AG09309 (cell line): Measurements from ENCODE around the genes AAGAB and CLN6.

GRCh38 chr15:67161761-67162142 is 92.7 kb downstream of the AAGAB start:
- RRBS, result no CpG with 5 or more reads among the region's 4 CpGs

GRCh38 chr15:67181106-67181832 is 73.2 kb downstream of the AAGAB start:
- RRBS, result no CpG with 5 or more reads among the region's 18 CpGs

- RRBS, result no CpG with 5 or more reads among the region's 15 CpGs
Measured at GRCh38 chr15:67185636-67186851, 68.4 kb downstream of the AAGAB start.

DNA sequence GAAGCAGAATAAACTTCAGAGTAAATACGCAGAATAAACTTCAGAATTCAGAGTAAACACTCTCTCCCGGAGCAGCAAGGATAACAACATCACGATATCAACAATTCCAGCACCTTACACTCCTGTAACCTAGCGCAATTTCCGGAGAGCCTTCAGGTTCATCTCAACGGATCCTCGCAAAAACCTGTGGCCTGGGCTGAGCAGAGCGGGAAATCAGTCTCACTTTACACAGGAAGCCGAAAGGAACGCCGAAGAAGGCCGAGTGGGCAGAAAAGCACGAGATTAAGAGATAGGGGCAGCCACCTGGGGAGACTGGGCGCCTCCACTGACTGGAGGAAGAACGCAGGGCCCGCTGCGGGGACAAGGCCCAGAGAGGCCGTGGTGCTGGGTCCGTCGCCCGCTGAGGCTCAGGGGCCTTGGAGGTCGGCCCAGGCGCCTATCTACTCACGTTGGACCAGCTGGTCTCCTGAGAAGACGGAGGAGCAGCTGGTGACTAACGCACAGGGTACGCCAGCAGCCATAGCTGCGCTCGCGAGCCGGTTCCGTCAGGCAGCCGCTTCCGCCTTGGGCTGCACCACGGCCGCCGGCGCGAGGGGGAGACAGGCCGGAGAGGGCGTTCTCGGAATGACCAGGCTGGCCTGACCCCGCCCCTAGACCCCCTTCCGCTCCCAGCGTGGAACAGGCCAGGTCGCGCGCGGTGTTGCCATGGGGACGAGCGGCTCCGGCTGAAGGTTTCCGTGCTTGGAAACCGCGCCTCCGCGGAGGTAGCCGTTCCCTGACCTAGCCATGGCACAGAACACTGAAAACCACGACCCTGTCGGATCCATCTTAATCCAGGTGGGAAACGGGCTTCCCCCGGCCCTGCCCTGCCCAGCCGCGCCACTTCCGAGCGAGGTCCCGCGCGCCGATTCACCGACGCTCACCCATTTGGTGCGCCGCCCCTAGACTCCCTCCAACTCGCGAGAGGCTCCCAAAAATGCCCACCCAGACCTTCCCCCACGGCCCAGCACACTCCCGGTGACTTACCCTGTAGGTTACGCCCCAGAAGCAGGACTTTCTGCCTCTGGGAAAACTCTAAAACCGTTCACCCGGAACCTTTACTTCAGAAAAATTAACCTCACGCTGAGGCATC is at the start of gene AAGAB:
Gene AAGAB (minus strand): TSS at position 551 of the 1,132 bp plus-strand sequence.
- RRBS, result 2% methylated on average over 23 of the region's 82 CpGs

GRCh38 chr15:67706139-67706631 is 119.1 kb upstream of the SKOR1 start:
- RRBS, result no CpG with 5 or more reads among the region's 3 CpGs

DNA sequence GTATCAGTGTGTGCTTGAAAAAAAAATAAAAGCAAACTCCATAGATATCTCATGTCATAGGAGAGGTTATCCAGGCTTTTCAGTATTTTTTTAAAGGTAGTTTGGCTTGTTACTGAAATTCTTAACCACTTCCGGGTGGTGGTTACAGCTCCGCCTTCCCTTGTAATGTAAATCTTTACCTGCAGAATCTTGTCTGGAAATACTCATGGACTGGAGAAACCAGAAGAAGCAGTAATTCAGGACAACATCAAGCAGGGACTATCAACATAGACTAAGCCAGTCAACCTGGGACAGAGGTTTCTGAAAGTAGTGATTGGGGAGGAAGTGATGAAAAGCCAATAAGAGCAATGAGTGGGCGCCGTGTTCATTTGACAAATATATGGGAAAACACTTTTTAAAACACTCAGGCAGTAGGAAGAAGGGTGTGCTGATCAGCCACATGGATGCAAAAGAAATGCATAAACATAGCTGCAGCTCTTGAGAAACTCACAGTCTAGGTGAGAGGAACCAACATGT is 78.8 kb upstream of the SKOR1 start:
- RRBS, result no CpG with 5 or more reads among the region's 4 CpGs

DNA sequence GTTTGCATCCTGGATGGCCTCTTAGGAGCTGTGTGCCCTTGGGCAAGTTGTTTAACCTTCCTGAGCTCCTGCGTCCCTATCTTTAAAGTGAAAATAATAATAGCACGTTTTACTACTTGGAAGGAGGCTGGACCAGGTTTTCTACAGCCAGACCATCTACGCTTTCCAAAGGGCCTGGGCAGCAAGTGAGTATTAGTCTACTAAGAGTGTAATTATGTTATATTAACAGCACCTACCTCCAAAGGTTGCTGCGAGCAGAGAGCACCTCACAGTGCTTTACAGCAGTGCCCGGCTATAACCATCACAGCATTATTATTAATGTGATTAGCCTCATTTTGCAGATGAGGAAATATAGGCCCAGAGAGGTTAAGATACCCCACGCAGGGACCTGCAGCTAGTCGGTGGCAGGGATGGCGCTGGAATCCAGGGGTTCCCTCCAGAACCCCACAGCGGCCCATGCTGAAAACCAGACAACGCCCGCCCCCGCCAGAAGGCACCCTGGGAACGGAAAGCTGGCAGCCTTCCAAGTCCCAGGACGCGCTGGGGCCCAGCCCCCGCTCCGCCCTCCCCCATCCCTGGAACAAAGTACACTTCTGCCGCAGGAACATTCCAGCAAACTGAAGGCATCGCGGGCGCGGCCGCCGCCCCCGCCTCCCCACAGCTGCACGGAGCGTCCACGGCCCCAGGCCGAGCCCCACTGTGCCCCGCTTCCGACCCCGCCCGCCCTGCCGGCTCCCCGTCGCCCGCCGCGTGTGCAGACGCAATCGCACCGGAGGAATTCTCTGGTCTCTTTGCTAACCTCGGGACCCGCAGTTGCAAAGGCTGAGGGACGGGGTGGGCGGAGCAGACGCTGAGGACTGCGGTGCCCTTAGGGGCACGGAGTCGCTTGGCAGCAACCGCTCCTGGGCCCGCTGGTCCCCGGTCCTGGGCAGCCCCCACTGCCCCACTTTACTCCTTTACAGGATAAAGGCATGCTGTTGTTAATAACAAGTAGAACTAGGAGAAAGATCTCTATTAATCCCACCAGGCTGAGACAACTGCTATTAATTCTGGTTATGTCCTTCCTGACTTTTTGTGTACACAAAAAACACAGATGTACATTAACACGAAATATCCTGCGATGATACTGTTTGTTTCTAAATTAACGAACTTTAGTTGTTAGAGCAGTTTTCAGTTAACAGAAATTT is 59.2 kb downstream of the SKOR1 start:
- RRBS, result 4% methylated on average over 9 of the region's 56 CpGs

GRCh38 chr15:67941585-67941965 is 112.5 kb upstream of the PIAS1 start:
- RRBS, result no CpG with 5 or more reads among the region's 3 CpGs

- RRBS, result 2% methylated on average over 45 of the region's 111 CpGs
Measured at GRCh38 chr15:68229045-68229938, at the start of gene CLN6. CLN6 (minus strand) TSS chr15:68229728.

DNA sequence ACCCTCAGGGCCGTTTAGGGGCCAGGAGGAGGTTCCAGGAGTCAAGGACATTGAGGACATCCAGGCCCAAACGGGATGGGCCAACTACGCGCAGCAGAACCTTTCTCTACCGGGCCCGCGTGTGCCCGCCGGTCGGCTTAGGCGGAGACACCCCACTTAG is 99 bp upstream of the FEM1B start:
- RRBS, result 1% methylated on average over 3 of the region's 11 CpGs

DNA sequence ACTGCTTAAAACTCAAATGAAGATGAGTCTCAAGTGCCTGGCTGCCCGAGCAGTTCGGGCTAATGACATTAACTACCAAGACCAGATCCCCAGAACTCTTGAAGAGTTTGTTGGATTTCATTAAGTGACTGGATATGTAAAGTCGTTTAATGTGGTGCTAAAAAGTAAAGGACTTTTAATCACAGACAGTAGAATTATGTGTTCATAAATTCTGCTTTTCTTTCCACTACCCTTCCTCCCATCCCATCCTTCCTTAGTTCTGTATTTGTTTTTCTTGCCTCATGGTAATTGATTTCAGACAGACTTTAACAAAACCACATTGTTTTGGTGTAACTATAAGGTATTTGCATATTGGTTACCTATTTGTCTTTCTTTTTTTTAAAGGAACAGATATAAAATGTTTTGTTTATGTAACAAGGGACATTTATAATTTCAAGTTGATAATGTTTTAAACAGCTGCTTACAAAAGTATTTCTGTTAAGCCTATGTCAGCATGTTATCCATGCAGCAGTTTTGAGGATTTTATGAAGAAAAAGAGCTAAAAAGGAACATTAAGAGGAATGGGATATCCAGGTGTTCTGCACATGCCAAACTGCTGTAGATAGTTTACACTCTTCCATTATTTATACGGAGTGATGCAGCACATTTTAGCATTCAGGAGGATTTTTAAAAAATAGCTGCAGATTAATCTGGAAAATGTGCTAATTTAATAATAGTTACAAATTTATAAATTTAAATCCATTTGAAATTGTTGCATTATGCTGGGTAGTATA is 13.8 kb downstream of the FEM1B start:
- RRBS, result no CpG with 5 or more reads among the region's 4 CpGs

- RRBS, result no CpG with 5 or more reads among the region's 3 CpGs
Measured at GRCh38 chr15:68299606-68300214, 22.2 kb downstream of the FEM1B start.

DNA sequence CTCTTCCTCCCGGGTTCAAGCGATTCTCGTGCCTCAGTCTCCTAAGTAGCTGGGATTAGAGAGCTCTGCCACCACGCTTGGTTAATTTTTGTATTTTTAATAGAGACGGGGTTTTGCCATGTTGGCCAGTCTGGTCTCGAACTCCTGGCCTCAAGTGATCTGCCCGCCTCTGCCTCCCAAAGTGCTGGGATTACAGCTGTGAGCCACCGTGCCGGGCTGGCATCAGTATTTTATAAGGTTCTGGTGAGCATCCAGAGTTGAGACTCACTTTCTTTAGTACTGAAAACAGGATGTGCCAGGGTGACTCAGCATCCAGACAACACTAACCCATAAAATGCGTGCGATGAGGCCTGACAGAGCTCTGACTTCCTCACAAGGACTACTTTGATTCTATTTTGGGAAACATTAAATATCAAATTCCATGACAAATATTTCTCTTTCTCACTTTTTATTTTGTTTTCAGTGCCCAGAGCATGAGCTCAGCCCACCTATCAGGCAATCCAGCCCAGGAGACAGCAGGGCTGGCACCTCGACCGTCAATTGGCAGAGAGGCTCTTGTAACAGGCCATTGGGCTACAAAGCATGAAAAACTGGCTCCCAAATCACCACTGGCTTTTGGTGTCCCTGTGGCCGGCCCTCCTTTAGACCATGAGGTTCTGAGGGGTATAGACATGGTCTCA is 74.9 kb downstream of the FEM1B start:
- RRBS, result no CpG with 5 or more reads among the region's 14 CpGs

DNA sequence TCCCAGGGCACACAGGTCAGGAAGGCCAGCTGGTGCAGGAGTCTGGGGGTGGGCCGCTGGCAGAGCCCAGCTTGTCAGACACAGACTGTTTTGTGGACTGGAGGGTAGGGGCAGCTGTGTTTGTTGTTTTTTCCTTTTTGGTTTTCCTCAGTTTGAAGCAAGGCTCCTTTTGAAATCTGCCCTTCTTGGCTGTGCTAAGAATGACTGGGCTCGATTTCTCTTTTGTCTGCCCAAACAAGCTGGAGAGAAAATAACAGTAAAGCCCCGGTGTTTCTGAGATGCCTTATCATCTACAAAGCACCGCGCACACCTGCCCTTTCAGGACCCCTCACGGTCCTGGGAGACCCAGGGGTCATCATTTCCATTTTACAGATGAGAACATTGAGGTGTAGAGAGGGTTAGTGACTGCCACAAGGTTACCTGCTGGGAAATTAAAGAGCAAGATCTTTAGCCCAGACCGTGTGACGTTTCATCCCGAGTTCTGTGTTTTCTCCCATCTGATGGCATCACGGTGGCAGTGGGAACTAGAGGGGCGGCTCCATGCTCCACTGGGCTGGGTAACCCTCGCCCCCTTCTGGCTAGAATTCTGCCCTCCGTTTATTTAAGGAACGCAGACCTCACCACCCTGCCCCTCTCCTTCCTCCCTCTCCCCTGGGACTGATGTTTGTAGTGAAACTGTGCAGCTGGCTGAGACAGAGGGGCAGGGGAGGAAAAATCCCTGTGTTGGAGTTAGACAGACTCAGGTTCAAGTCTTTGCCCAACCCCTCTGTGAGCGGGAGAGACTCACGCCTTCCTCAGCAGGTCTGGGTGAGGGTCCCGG is 65.8 kb downstream of the ITGA11 start:
- RRBS, result no CpG with 5 or more reads among the region's 17 CpGs

DNA sequence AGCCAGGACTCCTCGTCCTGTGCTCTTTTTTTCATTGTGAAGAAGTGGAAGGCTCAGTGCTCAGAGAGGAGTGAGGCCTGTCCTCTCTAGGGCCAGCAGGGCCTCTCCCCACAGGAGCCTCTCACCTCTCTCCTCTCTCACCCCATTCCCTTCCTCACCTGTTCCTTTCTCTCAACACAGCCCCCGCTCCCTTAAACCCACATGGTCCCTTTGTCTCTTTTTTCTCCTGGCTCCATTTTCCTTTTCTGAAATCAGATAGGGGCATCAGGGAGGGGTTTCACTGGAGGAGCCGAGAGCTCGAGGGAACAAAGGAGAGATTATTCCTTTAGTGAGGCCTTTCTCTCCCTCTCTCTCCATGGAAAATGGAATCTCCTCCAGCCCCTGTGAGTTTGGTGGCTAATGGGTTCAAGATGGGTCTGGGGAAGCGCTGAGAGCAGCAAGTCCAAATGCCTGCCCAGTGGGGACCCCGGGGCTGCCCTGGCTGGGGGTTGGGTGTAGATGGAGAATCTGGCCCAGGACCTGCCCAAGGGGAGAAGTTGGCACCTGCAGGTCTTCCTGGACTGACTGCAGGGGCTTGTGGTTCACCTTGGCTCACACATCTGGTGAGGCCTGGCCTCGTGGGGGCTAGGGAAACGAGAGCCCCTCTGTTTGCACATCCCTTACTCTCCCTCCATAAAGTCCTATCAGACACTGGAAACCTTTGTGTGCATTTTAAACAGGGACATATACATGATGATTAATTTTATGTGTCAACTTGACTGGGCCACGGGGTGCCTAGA is 56.8 kb downstream of the ITGA11 start:
- RRBS, result no CpG with 5 or more reads among the region's 9 CpGs

- RRBS, result no CpG with 5 or more reads among the region's 3 CpGs
Measured at GRCh38 chr15:68512675-68512892, 66.2 kb upstream of the CORO2B start.

GRCh38 chr15:68608366-68609180 is 29.8 kb downstream of the CORO2B start:
- RRBS, result no CpG with 5 or more reads among the region's 10 CpGs

DNA sequence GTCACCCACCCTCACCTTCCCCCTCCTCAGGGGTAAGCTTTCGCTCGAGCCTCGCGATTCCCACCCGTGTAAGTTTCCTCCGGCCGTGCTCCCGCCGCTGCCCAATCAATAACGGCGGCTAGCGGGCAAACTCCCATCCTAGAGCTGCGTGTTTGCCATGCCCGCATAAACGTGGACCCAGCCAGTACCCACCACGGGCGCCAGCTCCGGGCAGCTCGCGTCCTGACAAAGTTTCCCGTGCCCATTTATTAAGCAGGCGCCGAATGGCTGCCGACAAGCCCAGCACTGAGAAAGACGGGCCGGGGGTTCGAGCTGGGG is 1.4 kb downstream of the ANP32A start:
- RRBS, result 1% methylated on average over 8 of the region's 27 CpGs

- RRBS, result 22% methylated on average over 3 of the region's 5 CpGs
Measured at GRCh38 chr15:68834023-68834522, 13.4 kb upstream of the ANP32A start.

GRCh38 chr15:69074846-69075290 is 60.4 kb downstream of the NOX5 start:
- RRBS, result no CpG with 5 or more reads among the region's 6 CpGs